Cardiac atrium fibroblast (primary cell): ENCODE results near the genes MIOX and SYCE3.

- RAMPAGE, long total RNA = no peak
Measured at GRCh38 chr22:50276454-50277079, 6.4 kb upstream of the MAPK11 start.

GRCh38 chr22:50292538-50293100 lies 14.8 kb downstream of the PLXNB2 start:
- RAMPAGE, long total RNA = no peak

- RAMPAGE, long total RNA = no peak
Measured at GRCh38 chr22:50367487-50368317, 24.6 kb downstream of the PPP6R2 start.

GRCh38 chr22:50418637-50419615 lies 55.9 kb downstream of the SBF1 start:
- RAMPAGE, long total RNA = no peak

- RAMPAGE, long total RNA = no peak
Measured at GRCh38 chr22:50443763-50444938, 30.7 kb downstream of the SBF1 start.

DNA sequence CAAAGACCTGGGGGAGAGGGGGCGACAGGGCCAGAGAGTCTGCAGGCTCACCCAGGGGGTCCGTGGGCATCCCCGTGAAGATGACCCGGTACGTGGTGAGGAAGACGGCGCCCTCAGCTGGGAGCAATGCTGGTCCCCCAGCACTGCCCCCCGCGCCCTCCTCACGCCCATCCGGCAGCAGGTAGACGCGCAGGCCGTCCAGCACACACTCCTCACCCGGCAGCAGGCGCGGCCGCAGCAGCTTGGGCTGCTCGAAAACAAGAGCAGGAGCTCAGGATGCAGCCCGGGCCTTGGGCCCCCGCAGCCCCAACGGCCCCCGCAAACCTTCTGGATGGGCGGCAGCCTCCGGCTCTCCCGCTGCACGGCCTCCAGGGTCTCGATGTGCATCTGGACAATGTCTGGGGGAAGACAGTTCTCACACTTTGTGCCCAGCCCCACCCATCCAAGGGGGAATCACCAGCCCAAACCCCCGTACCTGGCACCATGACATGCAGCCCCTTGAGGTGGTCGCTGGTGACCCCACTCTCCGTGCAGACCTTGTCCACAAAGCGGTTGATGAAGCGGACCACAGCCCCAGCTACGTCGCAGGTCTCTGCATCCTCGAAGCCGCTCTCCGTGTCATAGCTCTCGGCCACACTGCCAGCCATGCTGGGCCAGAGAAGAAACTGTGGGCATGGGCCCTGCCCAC lies 13.2 kb downstream of the SBF1 start:
- RAMPAGE, long total RNA = no peak

- RAMPAGE, long total RNA = no peak
Measured at GRCh38 chr22:50466301-50466854, 8.5 kb downstream of the SBF1 start.

DNA sequence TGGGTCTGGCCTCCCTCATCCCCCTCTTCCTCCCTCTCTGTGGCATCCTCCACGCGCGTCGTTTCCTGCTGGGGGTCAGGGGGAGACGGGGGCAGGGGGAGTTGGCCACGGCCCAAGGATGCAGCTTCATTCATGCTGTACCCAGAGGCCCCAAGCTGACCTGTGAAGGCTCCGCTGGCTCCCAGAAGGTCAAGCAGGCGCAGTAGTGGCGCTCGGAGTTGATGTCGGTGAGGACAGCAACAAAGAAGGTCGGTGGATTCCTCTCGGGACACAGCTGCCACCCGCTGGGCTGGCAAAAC lies 7.3 kb downstream of the SBF1 start:
- RAMPAGE, long total RNA = no peak

- RAMPAGE, long total RNA = no peak
Measured at GRCh38 chr22:50486555-50487348, at the start of gene MIOX. Gene MIOX, plus strand, starts transcription at chr22:50486859.

DNA sequence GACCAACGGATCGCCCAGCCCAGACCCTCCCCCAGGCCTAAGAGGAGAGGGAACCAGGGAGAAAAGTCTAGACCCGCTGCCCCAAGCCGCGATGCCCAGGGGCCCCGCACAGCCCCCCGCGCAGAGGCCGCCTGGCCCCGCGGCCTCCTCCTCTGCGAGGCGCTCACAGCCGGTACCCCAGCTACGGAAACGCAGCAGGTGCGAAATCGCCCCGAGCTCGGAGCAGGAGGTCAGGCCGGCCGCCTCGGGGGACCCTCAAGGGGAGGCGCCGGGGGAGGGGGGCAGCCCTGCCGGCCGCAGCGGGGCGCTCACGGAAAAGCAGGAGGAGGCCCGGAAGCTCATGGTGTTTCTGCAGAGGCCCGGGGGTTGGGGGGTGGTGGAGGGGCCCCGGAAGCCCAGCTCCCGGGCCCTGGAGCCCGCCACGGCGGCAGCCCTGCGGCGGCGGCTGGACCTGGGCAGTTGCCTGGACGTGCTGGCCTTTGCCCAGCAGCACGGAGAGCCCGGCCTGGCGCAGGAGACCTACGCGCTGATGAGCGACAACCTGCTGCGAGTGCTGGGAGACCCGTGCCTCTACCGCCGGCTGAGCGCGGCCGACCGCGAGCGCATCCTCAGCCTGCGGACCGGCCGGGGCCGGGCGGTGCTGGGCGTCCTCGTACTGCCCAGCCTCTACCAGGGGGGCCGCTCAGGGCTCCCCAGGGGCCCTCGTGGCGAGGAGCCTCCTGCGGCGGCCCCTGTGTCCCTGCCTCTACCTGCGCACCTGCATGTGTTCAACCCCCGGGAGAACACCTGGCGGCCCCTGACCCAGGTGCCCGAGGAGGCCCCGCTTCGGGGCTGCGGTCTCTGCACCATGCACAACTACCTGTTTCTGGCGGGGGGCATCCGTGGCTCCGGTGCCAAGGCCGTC lies 2.9 kb downstream of the KLHDC7B start:
- RAMPAGE, long total RNA = no peak

GRCh38 chr22:50562407-50562802 lies 314 bp downstream of the SYCE3 start:
- RAMPAGE, long total RNA = no peak

- RAMPAGE, long total RNA = no peak
Measured at GRCh38 chr22:50562803-50563836, at the start of gene SYCE3. Gene SYCE3, minus strand, starts transcription at chr22:50562919.

- RAMPAGE, long total RNA = no peak
Measured at GRCh38 chr22:50622589-50623560, 5.1 kb downstream of the ARSA start.

DNA sequence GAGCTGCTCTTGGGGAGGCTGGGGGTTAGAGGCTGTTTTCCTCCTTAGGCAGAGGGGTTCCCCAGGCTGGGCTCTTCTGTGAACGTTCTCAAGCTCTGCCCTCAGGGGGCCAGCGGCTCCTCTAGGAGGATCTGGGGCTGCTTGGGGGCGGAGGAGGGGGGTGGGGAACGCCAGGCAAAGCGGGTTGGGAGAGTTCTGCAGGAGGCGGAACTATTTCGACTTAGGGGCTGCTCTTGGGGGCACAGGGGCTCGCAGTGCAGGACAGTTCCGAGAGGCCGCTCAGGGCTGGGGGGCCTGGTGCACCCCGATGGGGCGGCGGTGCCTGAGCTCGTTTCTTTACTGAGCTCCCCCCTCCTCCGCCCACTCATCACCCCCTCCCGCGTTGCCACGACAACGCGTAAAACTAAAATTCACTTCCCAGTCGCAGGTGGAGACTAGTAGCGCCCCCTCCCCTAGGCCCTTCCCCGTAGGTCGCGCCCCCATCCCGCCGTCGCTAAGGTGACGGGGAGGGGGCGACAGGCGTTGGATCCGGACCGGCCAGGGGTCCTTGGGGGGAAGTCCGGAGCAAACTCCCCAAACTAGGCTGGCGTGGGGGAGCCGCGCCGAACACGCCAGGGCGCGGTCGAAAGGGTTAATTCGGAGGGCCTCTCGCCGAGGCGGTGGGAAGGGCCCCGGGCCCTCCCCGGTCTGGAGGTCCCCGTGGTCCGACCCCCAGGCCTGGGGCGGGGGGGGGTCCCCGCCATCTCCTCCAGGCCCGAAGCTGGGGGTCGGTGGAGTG lies 45.4 kb upstream of the ARSA start:
- RAMPAGE, long total RNA = no peak

DNA sequence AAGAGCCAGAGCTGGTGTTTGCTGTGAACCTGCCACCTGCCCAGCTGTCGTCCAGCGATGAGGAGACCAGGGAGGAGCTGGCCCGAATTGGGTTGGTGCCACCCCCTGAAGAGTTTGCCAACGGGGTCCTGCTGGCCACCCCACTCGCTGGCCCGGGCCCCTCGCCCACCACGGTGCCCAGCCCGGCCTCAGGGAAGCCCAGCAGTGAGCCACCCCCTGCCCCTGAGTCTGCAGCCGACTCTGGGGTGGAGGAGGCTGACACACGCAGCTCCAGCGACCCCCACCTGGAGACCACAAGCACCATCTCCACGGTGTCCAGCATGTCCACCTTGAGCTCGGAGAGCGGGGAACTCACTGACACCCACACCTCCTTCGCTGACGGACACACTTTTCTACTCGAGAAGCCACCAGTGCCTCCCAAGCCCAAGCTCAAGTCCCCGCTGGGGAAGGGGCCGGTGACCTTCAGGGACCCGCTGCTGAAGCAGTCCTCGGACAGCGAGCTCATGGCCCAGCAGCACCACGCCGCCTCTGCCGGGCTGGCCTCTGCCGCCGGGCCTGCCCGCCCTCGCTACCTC lies 16.3 kb upstream of the ACR start:
- RAMPAGE, long total RNA = no peak